Neural progenitor cell (in vitro differentiated cells): ENCODE measurements around a stretch of chr2.

DNA sequence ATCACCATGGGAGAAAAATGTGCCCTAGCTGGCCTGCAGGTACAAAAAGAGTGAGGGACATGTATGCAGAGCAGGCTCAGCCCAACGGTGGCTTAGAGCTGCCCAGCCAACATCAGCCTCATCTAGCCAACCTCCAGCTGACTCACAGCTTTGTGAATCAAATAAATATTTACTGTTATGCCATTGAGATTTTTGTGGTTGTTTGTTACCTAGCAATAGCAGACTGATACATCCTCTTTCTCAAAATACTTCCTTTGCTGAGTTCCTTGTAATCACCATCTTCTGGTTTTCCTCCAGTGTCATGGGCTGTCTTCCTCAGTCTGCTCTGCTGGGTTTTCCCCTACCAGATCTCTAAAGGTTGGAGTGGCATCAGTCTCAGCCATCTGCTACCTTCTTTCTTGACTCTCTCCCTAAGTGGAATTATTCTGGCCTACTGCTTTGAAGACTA, 126.6 kb upstream of the SLC1A4 start:
- RAMPAGE, long total RNA, result no peak

GRCh38 chr2:64989856-64990179, 619 bp downstream of the SLC1A4 start:
- RAMPAGE, long total RNA, result no peak

DNA sequence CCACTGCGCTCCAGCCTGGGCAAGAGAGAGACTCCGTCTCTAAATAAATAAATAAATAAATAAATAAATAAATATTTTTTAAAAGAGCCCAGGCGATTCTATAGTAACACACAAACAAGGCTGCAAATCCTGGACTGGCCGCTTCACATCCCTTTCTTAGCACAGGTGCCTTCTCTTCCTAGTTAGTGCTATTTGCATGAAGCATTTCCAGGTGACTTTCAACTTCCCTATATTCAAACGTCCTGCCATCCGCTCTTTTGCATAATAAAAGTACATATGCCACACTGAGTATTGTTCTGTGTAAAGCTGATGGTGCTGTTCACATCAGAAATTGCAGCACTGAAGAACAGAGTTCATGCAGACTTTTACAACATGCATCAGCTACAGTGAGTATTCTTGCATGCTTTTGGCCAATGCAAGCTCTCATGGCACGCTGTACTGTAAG, 25.8 kb upstream of the CEP68 start:
- RAMPAGE, long total RNA, result no peak

- RAMPAGE, long total RNA, result no peak
Observed at GRCh38 chr2:65055630-65056325, 438 bp upstream of the CEP68 start.

GRCh38 chr2:65092699-65093332, 36.6 kb downstream of the CEP68 start:
- RAMPAGE, long total RNA, result no peak

- RAMPAGE, long total RNA, result no peak
Observed at GRCh38 chr2:65170451-65171085, 40.7 kb upstream of the RAB1A start.

GRCh38 chr2:65266205-65266613, 38.6 kb downstream of the ACTR2 start:
- RAMPAGE, long total RNA, result no peak

GRCh38 chr2:65389845-65390504, 42.4 kb downstream of the SPRED2 start:
- RAMPAGE, long total RNA, result no peak

DNA sequence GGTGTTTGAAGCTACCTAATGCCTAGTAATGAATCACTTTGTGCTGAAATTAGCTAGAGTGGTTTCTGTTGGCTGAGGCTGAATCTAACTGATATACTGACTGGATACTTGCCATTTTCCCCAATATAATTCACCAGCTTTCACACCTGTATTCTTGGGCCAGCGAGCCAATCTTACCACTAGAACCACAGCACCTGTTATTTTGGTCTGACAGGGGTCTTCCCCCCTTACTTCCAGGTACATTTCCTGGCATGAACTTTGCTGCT, 347.7 kb upstream of the SPRED2 start:
- RAMPAGE, long total RNA, result no peak

DNA sequence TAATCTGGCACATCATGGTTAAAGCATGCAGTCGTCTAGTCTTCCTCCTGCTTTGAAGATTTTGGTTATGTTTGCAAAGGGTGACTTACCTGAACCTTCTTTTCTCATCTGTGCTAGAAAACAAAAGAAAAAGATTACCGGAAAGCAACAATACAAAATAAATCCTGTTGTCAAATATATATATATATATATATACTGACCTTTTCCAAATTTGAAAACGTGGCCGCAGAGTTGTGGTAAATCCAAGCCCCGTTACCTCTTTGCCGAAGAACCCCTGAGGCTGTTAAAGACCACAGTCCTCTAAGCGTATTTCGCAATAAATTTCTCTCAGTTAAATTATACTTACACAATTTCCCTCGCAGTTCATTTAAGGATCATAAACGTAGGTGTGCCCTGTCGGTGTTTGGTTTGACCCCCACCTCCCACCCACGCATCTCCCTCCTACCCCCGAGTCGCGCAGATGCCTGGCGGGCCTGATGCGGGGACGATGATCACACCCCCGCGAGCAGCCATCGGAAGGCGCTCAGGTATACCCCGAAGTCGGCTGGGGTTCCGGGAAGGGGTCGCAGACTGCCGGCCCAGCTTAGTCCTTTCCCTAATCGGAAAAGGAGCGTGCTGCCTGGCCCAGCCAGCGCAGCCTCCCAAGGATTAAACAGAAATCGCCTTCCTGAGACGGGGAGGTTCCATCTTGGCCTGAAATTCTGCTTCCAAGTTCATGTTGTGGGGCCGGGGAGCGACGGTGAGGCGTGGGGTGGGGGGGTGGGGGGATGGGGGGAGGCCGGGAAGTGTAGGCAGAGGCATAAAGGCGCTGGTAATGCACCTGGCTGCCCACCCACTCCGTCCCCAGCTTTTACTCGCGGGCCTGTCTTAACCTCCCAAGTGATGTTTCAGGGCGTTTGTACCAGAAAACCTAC, 2.9 kb upstream of the MEIS1 start:
- RAMPAGE, long total RNA, result no peak

GRCh38 chr2:66480938-66481828, 46.3 kb downstream of the MEIS1 start:
- RAMPAGE, long total RNA, result no peak

DNA sequence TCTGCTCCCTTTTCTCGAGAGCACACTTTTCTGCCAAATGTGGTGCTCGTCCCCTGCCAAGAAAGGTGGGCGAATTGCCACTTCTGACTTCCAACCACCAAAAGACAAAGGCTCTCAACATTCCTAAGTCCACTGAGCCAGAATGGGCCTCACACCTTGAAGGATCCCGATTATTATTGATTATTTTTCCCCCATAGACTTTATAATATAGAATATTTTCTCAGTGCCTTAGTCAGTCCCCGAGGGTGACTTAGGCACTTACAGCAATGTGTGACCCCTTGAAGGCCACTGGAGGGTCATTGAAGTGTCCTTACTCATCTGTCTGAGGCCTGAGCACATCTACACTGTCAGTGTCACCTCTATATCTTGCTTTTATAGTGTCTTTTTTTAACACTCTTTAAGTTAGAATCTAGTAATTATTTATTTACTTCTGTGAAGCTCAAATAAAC, 98.2 kb downstream of the MEIS1 start:
- RAMPAGE, long total RNA, result no peak

- RAMPAGE, long total RNA, result no peak
Observed at GRCh38 chr2:66576803-66577484, 142.0 kb downstream of the MEIS1 start.

DNA sequence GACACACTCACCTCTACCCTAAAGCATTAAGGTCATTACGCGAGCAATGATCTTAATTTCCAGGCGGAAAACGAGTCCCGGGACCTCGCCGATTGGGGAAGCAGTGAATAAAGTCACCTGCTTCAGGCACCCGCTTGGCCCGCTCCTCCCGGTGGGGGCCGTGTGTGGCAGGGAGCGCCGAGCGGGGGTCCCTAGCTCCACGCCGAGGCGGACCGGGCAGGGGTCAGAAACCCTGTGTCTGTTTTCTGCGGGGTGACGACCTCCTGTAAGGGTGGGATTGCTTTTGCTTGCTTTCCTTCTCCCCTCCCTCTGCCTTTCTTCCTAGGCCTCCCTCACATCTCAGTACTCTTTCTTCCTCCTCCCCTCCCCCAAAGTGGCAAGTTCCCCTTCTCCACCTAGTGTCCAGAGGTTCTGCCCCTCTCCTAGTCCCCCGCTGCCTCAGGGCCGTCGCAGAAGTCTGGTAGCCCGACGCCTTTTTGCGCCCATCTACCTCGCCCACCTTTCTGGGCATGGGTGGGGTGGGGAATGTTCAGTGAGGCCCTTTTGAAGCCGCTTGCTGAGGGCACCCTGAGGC, 142.6 kb downstream of the MEIS1 start:
- RAMPAGE, long total RNA, result no peak

DNA sequence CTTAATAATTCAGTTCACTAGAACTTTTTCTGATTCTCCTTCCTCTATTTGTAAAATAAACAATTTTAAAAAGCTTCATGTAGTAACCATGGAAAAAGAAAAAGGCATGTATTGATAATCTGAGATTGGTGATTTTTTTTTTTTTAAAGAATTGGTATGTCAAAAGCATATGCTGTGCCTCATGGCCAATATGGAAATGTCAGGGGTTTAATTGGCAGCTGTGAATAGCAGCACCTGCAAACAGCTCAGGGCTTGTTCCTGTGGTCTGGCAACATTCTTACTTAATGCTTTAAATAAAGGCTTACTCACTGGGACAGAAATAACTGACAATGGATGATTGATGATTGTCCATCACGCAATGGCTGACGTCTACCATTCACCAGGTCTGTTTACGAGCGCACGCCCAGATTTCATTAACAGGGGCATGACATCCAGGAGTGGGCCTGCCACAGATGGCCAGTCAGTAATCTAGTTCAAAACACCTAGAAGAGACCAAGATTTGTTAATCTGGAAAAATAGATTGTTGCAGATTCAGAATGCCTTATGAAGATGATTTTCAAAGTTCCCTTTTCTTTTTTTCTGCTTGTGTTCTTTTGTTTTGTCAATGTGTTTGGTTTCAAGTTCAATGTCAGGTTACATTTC, 66.7 kb downstream of the ETAA1 start:
- RAMPAGE, long total RNA, result no peak

DNA sequence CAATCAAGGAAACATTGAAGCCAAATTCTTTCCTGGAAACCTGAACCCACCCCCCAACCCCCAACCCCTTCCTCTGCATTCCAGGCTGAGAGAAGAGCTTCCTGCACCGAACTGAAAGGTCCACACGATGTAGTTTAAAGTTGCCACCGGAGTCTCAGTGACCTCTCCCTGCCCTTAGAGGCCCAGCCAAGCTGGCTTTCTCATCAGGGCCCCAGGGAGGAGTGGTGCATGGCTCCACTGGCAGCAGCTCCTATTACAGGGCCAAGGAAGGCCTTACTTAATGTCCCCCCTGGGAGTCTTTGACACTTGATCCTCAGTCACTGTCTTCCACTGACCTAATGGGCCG, 167.2 kb downstream of the C1D start:
- RAMPAGE, long total RNA, result no peak

DNA sequence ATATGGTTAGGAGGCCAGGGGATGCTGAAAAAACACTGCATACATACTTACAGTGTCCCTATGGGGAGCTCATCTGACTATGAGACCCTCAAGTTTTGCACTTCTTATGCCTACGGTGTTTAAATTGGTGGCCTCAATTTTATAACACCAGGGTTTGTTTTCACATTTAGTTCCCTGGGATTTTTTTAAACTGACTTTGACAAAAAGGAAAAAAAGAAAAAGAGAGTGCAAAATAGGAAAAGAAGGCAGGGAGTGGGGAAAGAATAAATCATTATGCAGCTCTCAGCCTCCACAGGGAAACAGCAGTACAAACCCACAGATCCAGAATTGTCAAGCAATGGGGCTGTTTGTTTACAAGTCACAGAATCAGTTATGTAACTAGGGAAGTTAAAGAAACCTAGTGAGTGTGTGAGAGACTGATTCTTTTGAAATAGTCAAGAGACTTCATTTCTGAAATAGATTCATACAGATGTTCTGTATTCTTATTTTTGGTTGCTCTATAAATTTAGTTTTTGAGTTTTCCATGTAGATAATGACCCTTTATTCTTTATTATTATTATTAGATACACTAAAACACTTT, 20.2 kb upstream of the PPP3R1 start:
- RAMPAGE, long total RNA, result no peak

DNA sequence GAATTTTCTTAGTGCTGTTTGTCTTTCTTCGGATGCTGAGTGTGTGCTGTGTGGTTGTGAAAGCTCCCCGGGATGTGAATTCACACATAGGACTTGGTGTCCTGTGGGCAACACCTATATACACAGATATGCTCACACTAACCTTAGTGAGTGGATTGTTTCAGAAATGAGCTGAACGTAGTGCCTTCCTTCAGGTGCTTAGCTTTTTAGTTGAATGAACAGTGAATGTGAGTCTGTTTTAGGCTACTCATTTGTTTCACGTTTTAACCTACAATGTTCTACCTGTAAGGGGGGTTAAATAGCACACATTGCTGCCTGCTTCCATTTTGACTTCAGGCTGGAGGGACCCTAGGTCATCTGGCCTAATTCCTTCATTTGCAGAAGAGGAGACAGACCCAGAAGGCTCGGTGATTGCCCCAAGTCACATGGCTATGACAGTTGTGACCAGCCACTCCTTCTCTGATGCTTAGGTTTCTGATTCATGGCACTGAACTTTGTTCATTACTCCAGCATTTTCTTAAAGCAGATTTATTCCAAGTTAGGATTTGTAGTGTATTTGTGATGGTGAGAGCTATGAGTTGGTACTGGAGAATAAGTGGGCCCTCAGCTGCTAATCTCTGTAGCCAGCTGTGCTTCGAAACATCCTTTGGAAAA, 1.1 kb downstream of the PLEK start:
- RAMPAGE, long total RNA, result no peak

DNA sequence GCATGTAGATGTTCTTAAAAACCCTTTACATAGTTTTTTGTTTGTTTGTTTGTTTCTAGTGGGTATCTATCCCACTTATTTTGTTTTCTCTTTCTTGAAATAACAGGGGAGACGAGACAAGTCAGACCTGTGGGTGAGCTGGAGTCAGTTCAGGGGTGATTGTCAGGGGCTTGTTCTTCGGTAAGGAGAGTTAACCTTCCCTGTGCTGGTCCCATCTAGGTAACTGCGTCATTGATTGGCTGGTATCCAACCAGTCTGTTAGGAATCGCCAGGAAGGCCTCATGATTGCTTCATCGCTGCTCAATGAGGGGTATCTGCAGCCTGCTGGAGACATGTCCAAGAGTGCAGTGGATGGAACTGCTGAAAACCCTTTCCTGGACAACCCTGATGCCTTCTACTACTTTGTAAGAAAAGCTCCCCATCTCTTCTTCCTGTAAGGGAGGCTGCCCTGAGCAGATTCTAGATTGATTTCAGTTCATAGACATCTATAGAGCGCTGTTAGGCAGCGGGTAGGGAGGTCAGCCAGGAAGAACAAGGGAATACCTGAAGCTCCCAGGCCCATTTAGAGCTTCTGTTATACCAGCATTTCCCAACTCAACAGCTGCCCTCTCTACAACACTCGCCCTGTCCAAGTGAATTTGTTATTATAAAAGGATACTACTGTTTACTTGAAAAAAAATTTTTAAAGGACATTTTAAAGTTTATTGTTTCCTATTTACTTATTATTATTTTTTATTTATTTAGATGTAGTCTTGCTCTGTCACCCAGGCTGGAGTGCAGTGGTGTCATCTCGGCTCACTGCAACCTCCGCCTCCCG, 21.4 kb downstream of the PLEK start:
- RAMPAGE, long total RNA, result no peak

GRCh38 chr2:68779537-68779969, 44.9 kb downstream of the ARHGAP25 start:
- RAMPAGE, long total RNA, result no peak